Camera-type eye (tissue), 1 donor: ENCODE measurements around a stretch of chr2.

DNA sequence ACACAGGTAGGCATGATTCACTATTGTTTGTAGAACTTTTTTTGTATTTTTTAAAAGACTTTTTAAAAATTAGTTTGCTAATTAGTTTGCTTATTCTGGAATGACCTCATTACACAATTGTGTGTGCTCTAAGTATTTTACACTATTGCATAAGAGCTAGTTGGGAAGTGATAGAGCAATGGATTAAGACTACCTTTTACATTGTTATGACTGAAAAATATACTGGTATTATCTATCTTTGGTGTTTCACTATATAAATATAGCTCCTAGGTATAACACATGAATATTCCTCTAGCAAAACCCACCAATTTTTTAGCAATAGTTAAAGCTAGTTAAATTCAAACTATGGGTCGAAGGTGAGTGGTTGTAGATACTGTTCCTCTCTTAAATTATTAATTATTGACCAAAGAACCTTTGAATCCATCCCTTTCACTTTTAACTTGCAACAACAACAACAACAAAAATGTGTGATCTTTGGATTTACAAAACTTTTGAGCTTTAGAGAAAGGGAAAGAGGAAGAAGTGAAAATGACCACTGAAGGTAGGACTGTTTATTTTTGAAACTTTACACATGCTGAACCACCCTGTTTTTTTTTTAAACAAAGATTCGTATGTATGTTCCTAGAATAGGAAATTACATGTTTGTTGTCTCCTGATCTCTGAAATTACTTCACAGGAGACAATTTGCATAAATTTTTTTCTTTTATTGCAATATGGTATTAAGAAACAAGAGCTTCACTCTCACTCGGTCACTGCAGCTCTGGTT lies 18.7 kb downstream of the ITPRID2 start:
- RAMPAGE, long total RNA = no peak

- RAMPAGE, long total RNA = no peak
These were observed 4.0 kb downstream of the PDE1A start for GRCh38 chr2:182422801-182423309.

GRCh38 chr2:182865983-182866330 lies 480 bp downstream of the FRZB start:
- RAMPAGE, long total RNA = no peak

DNA sequence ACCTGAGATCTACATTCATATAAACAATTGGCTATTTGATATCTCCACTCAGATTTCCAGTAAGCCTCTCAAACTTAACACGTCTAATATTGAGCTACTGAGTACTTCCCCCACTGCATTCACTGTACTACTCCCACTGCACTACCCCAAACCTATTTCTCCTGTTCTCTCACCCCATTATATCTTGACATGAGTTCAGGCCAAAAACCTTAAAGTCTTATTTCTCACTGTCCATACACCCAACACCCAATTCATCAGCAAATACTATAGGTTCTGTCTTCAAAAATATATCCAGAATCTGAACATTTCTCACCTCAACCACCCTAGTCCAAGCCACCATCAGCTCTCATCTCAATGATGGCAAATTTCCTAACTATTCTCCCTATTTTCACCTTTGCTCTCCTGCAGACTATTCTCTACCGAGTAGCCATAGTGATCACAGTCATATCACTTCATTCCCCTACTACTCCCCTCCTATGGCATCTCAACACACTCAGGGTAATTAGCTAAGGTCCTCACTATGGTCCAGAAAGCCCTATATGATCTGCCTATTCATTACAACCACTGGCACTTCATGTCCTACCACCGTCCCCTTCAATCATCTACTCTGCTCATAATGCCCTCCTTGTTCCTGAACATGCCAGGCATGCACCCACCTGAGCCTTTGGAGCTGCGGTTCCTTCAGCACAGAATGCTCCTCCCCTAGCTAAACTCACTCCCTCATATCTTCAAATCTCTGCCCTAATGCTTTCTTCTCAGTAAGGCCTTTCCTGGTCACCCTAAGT lies 24.8 kb downstream of the NCKAP1 start:
- RAMPAGE, long total RNA = no peak

GRCh38 chr2:183222744-183223092 lies 98.5 kb downstream of the NUP35 start:
- RAMPAGE, long total RNA = no peak

DNA sequence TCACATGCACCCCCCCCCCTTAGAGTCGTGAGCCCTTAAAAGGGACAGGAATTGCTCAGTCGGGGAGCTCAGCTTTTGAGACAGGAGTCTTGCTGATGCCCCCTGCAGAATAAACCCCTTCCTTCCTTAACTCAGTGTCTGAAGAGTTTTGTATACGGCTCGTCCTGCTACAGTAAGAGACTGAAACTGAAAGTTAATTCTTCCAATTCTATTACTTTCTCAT lies 167.2 kb downstream of the ZNF804A start:
- RAMPAGE, long total RNA = no peak

DNA sequence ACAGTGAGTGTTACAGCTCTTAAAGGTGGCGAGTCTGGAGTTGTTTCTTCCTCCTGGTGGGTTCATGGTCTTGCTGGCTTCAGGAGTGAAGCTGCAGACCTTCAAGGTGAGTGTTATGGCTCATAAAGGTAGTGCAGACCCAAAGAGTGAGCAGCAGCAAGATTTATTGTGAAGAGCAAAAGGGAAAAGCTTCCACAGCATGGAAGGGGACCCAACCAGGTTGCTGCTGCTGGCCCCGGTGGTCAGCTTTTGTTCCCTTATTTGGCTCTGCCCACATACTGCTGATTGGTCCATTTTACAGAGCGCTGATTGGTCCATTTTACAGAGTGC lies 374.4 kb downstream of the ZNF804A start:
- RAMPAGE, long total RNA = no peak

GRCh38 chr2:186149916-186151177 lies 335.7 kb upstream of the ZC3H15 start:
- RAMPAGE, long total RNA = no peak

DNA sequence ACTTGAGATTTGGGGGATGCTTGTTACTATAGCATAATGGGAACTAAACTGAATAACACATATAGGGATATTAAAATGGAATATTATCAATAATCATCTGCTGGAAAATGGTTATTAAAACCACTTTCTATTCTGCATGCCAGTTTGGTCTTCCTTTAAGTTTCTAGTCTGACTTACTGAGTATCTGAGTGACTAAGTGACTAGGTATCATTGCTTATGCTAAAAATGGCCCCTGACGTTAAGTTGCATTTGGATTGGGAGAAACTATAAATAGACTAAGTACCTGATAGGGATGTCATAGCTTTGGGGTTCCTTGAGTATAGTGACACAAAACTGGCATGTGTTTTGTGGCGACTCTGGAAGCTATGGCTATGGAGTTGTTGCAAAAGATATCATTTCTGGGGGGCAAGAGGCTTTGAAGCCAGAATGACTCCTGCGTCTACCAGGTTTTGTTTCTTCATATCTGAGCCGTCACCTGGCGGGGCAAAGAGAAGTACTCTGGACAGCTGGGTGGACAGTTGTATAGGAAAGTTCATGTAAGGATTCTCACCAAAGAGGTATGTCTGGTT lies 17.8 kb downstream of the ITGAV start:
- RAMPAGE, long total RNA = no peak

DNA sequence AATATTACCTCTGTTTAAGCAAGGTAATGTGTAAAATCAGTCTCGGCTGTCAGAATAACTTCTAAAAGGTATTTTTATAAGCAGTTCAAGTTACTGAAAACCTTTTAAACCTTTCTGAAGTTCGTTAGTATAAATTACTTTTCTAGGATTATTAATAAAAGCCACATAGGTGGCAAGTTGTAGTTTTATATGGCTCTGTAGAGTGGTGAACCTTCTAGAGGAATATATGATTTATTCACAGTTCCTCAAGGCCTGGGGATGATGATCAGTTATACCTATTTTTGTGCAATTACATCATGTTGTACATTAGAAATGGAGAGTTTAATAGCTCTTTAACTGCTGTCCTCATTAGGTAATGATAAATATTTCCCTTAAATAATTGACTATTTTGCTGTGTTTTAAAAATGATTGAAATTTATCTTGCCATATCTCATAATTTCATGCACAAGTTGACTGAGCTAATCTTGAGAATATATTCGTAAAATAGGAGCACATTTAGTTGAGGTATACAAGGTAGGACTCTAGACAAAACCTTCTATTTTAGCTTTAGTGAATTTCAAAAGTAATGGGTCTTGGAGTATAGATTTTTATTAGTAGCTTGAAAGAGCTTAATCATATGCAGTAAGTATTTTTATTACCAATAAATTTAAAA lies 15.3 kb upstream of the FAM171B start:
- RAMPAGE, long total RNA = no peak

DNA sequence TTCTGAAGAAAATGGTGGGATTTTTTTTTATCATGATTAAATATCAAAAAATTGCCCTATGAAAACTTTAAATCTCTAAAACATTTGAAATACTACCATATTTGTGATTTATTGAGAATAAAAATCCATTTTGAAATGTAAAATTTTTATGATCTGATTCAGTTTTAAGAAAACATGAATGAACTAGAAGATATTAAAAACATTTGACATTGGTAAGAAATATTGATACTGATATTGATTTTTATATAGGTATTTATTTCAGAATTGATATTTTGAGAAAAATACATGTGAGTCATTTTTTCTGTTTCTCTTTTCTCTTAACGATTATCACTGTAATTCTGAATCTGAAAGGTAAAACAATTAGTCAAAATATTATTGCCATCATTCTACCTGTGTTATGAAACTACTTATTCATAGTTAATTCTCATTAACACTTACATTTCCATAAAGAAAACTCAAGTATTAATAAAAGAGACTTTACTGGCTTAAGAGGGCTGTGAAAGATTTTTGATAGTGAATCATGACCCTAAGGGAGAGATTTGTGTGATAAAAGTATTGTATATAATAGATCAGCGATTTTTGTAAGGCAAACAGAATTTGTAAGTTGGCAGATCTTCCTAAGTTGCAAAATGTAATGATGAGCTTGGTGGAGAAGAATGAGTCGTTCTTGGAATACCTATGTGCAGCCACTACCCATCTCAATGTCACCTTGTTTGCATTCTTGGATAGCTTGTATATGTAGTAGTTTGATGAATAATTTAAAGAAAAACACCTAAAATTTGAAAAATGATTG lies 14.2 kb upstream of the FAM171B start:
- RAMPAGE, long total RNA = no peak

DNA sequence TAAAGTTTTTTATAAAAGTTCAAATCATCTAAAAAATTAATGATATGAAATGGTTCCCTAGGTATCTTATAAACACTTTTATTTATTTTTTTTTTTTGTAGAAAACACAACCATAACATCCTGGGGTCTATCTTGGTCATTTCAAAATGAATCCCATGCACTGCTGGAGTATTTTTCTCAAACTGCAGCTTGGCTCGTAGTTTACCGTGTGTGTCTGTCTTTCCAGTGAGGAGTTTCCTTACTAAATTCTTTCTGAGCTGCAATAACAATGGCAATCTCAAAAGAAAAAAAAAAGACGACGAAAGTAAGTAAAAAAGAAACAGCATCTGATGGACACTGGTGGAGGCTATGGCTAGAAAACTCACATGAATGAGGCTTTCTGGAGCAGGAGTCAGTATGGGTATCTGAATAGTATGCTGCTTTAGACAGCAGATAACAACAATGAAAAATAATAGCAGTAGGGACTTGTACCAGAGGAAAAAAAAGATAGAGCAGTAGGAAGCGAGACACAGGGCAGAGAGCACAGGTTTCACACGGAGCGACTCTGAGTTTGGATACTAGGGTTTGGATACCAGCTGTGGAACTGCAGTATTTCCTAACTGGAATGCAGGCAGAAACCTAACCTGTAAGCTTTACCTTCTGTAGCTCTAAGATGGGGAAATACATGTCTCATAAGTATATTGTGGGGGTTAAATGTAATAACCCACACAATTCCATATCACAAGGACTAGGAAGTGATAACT lies 43.5 kb downstream of the CALCRL start:
- RAMPAGE, long total RNA = no peak

GRCh38 chr2:187552965-187553607 lies 1.1 kb downstream of the TFPI start:
- RAMPAGE, long total RNA = no peak

- RAMPAGE, long total RNA = no peak
These were observed 11.4 kb upstream of the TFPI start for GRCh38 chr2:187565499-187566079.

DNA sequence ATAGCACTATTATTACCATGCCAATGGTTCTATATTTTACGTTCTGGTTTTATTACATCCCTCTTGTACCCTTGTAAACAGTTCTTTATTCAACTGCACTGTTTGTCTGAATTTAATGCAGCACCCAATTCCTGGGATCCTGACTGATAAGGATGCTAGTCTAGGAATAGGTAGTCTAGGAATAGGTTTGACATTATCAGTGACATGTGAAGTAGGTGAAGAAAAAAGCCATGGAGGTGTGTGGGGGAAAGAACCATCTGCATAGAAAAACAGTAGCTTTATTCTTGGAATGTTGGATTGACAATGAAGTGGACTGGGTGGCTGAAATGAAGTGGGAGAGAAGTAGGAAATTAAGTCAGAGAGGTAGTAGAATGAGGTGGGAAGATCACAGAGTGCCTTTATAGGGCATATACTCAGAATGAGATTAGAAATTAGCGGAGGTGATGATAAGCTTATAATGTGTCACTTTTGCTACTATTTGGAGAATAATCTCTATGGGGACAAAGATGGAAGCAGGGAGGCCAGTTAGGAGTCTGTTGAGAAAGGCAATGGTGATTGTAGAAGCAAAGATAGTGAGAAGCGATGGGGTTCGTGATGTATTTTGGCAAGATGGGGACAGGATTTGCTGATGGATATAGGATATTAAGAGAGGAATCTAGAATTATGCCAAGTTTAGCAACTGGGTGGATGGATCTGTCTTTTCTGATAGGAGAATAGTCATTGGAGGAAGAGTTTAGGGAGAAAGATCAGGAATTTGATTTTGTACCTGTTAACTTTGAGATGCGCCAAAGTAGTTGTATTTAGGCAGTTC lies 37.7 kb downstream of the GULP1 start:
- RAMPAGE, long total RNA = no peak

- RAMPAGE, long total RNA = no peak
These were observed 187.3 kb upstream of the COL3A1 start for GRCh38 chr2:188786830-188787363.

GRCh38 chr2:188971281-188971766 lies 2.8 kb upstream of the COL3A1 start:
- RAMPAGE, long total RNA = no peak

DNA sequence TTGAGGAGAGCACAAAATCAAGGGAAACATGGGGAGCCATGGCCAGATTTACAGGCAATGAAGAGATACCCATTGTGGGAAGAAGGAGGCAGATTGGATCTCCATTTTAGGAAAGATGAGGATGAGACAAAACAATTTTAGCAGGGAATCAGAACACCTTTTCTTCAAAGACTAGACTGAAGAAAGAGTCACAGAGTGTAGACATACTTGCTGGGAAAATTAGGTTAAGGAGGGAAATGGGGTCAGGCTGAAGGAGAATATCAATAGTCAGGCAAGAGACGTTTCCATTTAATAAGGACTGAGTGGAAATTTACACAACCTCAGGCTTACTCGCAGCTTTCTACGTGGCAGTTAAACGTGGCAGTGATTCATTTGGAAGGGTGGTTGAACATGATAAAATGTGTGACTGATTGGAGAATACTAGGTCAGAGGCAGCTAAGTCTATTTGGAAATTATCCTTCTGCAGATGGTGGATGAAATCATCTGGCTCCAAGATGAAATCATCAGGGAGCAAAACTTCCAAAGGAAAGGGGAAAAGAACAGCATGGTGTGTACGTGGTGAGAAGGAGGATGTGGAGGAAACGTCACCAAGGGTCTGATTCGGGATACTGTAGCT lies 47.7 kb downstream of the COL3A1 start:
- RAMPAGE, long total RNA = no peak

DNA sequence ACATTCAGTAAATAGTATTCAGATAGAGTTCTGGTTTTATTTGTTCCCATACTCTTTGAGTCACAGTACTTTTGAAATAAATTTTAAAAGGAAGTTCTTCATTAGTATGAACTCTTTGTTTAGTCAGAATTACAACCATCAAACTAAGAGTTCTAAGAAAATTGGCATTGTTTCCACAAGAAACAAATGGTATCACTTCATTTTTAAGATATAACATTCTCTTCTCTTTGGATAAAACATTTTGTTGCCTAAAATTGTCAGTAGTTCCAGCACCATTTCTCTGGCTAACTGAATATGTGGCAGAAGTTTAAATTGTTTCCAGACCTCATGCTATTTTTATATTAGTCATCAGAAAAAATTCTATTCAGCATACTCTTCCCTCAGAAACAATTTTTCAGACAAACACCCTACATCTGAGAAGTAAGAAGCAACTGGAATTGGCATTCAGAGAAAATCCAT lies 88.5 kb upstream of the COL5A2 start:
- RAMPAGE, long total RNA = no peak

DNA sequence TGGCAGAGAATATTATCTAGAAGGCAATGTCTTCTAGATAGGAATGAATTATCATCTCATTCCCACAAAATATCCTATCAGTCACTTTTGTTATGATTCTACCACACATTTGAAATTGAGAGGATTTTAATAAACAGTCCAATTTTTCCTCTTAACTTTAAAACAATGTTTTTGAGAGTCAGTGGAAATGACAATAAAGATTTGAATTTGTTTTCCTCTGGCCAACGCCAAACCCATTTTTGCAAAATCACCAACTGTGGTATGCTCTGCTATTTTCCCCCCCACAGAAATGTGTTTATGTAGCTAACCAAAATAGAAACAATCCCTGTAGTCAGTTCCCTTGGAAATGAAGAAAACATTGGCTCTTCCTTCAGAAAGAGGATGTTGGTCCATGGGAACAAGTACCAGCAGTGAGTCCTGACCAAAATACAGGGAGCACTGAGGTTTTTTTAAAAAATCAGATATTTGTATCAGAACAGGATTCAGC lies 65.4 kb downstream of the SLC40A1 start:
- RAMPAGE, long total RNA = no peak